ENCODE data around the genes LMF1, TELO2 and IGFALS.

GRCh38 chr16:886713-887205 is 84.0 kb downstream of the LMF1 start:
- PRO-cap = unidirectional peak, plus-strand start at chr16:886963

DNA sequence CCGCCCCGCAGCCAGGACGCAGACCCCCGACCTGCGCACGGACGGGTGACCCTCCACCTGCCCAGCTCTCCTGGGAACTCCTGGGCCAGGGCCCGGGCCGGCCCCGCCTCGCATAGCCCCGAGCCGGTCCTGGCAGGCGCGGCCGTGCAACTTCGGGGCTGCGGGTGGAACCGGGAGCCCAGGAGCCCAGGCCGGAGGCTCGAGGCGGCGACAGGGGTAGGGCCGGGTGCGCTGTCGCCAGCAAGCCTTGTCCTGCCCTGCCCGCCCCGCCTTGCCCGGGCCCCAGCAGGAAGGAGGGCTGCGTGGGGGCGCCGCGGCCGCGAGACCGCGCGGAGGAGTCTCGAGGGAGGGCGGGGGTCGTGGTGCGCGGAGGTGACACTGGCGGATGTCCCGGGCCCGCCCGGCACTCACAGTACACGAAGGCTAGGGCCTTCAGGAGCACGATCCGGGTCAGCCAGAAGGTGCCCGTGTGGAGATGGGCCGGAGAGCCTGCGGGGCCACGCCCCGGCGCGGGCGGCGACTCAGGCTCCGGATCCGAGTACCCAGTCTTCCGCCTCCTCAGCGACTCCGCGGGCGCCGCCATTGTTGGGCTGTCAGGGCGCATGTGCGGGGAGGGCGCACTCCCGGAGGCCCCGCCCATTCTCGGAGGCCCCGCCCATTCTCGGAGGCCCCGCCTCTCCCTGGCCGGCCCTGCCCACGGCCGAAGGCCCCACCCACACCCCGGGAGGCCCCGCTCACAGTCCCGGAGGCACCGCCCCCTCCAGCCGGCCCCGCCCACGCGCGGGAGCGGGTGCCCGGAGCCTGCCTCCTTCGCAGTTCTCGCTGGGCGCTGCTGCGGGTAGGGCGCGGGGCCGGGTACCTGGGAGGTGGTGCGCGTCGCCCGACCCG is at the start of gene LMF1:
Gene LMF1 (minus strand): TSS at position 608 of the 888 bp plus-strand sequence.
- PRO-cap = bidirectional peak, plus-strand start at position 189 of the sequence, minus-strand start at position 79 of the sequence; bidirectional peak, plus-strand start at position 815 of the sequence, minus-strand start at position 584 of the sequence

- PRO-cap = no peak
Measured at GRCh38 chr16:979356-979800, 2.2 kb upstream of the SOX8 start.

DNA sequence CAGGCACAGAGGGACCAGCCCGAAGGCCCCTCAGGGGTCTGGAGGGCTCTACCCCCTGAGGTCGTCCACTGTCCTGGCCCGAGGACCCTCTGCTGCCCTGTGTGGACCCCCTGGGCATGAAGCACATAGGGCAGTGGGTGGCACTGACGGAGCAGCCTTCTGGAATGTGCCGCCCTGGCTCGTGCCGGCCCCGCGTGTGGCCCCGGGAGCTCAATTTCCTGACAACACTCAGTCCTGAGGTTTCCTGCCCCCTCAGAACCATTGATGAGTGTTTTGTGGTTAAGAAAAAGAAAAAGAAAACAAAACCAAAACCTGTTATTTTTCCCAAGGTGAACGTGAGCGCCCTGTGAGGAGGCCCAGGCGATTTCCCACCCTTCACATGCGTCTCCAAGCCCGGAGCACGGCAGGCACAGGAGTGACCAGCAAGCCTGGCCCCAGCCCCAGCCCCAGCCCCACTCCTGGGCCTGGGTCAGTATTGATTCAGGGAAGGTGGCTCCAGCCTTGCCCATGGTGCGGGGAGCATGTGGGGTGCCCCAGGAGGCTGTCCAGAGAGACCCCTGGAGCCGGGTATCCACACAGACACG is 22.5 kb downstream of the SOX8 start:
- PRO-cap = no peak

DNA sequence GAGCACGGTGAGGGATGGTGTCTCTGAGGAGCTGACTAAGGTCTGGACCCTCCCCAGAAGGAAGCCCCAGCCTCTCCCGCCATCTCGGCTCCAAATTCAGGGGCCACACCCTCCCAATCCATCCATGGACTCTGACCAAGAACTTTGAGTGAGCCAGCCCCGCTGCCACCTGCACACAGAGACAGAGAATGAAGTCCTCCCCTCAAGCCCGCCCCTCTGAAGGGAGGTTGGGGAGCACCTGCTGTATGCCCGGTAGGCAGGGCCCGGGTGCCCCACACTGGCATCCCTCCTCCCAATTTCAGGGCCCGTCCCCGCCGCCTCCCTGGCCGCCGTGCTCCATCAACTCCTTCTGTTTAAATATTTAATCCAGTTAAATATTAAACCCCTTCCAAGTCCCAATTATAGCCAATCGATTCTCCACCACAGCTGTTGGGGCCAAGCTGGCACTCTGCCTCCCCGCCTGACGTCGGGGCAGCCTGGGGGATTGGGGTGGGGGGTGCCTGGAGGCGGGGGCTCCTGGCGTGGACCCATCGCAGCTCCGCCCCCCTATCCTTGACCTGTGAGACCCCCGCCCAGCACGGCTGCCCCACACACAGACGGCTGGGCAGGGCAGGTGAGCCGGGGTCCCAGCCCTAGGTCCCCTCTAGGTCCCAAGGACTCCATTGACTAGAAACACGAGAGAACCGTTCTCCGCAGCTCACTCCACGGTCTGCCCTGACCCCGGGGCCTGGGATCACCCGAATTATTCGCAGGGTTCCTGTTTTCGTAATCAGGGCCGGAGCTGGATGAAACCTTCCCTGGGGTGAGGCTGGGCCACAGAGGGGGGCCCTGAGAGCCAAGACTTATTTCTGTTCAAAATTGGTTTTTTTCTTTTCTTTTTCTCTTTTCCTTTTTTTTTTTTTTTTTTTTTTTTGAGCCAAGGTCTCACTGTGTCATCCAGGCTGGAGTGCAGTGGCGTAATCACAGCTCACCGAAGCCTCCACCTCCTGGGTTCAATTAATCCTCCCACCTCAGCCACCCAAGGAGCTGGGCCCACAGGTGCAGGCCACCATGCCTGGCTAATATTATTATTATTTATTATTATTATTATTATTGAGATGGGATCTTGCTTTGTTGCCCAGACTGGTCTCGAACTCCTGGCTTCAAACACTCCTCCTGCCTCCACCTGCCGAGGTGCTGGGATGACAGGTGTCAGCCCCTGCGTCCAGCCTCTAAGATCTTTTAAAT is 17.8 kb upstream of the CACNA1H start:
- PRO-cap = no peak

GRCh38 chr16:1153266-1154286 is 670 bp downstream of the CACNA1H start:
- PRO-cap = unidirectional peak, minus-strand start at chr16:1153981

GRCh38 chr16:1156247-1157189 is 3.6 kb downstream of the CACNA1H start:
- PRO-cap = no peak

- PRO-cap = no peak
Measured at GRCh38 chr16:1221646-1221975, 3.5 kb downstream of the TPSG1 start.

GRCh38 chr16:1289132-1289747 is 20.2 kb upstream of the UBE2I start:
- PRO-cap = no peak

DNA sequence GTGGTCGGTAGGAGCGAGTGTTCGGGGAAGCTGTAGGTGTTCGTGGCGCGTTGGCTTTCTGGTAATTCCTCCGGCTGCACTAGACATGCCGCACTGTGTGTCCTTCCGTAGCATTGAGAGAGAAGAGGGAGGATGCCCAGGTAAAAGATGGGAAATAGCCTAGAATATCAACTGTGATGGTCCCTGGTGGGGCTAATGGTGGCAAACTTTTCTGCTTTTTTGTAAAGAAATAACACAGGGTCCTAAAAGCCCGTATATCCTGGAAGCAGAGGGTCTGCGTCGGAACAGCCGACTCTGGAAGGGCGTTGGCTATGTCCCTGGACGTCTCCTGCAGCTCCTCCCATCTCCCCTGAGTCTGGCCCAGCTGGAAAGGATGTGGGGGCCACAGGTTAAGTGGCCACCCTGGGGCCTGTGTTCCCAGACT is 10.1 kb downstream of the UBE2I start:
- PRO-cap = no peak

- PRO-cap = no peak
Measured at GRCh38 chr16:1325672-1326457, 7.6 kb upstream of the BAIAP3 start.

DNA sequence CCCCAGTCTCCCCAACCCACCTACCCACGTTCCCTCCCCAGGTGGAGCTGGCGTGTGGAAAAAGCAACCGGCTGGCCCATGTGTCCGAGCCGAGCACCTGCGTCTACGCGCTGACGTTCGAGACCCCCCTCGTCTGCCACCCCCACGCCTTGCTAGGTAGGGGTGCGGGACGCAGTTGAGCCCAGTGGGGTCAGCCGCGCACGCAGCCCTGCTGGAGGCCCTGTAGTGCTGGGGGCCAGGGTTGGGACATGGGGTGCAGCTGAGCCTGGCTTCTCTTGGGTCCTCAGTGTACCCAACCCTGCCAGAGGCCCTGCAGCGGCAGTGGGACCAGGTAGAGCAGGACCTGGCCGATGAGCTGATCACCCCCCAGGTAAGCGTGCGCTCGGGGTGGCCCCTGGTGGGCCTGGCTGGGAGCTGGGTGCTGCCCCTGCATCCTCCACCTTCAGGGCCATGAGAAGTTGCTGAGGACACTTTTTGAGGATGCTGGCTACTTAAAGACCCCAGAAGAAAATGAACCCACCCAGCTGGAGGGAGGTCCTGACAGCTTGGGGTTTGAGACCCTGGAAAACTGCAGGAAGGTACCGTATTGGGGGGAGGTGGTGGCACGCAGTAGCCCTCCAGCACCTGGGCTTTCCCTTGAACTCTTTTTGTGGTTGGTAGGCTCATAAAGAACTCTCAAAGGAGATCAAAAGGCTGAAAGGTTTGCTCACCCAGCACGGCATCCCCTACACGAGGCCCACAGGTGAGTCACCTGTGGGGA is 10.6 kb downstream of the GNPTG start:
- PRO-cap = no peak

- PRO-cap = no peak
Measured at GRCh38 chr16:1432315-1433192, 1.7 kb downstream of the PERCC1 start.

GRCh38 chr16:1469525-1470399 is 5.1 kb downstream of the CLCN7 start:
- PRO-cap = no peak

GRCh38 chr16:1492783-1493703 is at the start of gene TELO2:
Gene TELO2 (plus strand): TSS chr16:1493360.
- PRO-cap = bidirectional peak, plus-strand start at chr16:1493466, minus-strand start at chr16:1493230; bidirectional peak, plus-strand start at chr16:1493587, minus-strand start at chr16:1493613

DNA sequence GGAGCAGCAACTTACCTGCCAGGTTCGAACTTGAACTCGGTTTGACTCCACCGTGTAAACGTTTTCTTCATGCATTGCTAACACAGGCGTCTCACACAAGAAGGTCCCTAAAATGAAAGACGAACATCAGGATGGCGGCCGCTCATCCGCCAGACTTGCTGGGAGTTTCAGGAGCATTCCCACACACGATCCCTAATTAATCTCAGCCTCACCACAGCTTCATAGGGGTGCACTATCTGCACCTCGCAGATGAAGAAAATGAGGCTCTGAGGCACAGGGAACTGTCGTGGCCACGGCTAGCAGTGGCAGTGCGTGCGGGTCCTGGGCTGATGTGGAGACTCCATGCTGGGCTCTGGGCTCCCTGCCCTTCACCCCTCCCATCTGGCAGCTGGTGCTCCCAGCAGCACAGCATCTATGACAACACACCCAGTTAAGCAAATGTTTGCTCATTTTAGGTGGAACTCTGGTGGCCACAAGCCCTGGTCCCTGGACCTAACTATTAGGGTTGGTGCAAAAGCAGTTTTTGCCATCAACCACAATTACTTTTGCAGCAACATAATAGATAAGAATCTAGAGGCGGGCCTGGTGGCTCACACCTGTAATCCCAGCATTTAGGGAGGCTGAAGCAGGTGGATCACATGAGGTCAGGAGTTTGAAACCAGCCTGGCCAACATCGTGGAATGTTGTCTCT is 31.0 kb downstream of the IFT140 start:
- PRO-cap = bidirectional peak, plus-strand start at position 110 of the sequence, minus-strand start outside the sequence; unidirectional peak, minus-strand start at position 354 of the sequence

DNA sequence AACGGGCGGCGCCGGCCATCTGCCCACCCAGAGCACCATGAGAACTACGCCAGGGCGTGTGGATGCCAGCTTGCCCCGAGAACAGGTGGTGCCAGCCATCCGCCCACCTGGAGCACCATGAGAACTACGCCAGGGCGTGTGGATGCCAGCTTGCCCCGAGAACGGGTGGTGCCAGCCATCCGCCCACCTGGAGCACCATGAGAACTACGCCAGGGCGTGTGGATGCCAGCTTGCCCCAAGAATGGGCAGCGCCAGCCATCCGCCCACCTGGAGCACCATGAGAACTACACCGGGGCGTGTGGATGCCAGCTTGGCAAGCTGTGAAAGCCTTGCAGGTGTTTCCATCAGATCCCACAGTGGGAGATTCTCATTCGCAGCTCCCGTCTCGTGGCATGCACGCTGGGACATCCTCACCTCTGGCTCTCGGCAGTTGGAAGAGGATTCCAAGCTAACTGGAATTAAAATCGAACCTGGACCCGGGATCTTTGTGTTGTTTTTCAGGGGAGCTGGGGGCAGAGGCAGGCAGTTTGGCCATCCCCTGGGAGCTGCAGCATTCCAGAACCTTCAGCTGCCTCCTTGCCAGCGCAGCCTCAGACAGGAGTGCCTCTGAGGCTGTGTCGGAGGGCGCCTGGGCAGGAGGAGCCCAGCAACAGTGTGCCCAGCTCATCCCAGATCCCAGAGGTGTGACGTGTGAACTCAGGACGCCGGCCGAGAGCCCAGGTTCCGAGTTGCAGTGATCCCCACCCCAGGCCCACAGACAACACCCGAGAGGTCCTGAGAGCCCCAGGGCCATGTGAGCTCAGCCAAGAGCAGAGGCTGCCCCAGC is 26.8 kb downstream of the MAPK8IP3 start:
- PRO-cap = no peak

- PRO-cap = no peak
Measured at GRCh38 chr16:1778127-1779112, 4.0 kb downstream of the SPSB3 start.

DNA sequence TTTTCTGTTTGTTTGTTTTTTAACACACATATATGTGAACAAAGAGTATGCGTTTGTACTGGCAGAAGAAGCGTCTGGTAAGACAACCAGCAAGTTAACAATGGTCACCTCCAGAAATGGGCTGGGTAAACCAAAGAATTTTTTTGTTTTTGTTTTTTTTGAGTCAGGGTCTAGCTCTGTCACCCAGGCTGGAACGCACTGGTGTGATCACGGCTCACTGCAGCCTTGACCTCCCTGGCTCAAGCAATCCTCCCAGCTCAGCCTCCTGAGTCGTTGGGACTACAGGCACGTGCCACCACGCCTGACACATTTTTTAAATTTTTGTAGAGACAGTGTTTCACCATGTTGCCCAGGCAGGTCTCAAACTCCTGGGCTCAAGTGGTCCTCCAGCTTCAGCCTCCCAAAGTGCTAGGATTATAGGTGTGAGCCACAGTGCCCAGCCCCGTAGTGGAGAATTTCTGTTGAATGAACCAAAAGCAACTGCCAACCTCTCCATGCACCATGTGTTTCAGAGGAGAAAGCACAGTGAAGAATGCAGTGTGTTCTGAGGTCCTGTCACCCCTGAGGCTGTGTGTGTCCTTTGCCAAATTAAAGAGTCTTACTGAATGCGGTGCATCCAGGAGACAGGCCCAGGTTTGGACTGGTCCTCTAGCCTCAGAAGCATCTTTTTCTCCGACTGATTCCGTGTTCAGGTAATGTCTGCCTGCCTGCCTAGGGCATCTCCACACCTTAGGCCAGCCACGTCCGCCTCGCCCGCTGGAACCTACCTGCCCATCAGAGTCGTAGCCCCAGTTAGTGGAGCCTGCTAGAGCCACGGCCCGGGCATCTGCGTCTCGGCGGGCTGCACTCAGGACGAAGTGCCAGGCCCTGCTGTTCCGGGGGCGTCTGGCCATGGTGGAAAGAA is 1.5 kb downstream of the SPSB3 start:
- PRO-cap = no peak

GRCh38 chr16:1793566-1793948 is at the start of gene IGFALS:
Gene IGFALS (minus strand): TSS chr16:1793705.
- PRO-cap = no peak